Bile duct (tissue), 1 donor: ENCODE results near the genes NCAN, ZNF682, ZNF90, ZNF66 and ZNF676.

DNA sequence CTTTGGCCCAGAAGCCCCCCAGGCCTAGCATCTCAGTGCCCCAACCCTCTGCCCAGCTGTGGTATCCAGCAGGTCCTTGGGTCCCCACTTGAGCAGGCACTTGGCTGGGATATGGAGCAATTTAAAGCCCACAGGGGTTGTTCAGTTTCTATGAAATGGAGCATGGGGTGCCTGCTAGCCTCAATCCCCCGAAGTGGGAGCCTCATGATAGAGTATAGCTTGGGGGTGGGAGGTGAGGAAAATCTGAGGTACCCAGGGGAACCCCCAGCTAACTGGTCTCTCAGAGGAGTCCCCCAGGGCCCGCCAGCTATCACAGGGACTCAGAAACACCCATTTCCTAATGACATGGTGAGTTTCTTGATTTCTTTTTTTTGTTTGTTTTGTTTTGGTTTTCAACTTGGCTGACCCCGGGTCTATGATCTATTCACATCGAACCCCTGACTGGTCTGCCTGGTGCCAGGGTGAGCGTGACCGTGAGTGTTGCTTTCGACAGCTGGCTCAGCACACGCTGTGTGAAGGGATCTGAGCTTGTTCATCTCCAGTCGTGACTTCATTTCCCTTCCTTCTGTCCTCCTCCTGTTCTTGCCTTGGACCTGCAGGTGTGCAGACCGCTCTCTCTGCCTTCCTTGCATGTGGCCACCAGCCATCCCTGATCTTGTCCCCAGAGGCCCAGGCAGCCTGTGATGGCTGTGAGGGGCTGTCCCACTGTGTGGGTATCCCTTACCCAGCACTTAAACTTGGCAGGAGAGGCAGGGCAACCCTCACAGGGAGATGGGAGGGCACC is 26.4 kb downstream of the TMEM161A start:
- PRO-cap, result no peak

DNA sequence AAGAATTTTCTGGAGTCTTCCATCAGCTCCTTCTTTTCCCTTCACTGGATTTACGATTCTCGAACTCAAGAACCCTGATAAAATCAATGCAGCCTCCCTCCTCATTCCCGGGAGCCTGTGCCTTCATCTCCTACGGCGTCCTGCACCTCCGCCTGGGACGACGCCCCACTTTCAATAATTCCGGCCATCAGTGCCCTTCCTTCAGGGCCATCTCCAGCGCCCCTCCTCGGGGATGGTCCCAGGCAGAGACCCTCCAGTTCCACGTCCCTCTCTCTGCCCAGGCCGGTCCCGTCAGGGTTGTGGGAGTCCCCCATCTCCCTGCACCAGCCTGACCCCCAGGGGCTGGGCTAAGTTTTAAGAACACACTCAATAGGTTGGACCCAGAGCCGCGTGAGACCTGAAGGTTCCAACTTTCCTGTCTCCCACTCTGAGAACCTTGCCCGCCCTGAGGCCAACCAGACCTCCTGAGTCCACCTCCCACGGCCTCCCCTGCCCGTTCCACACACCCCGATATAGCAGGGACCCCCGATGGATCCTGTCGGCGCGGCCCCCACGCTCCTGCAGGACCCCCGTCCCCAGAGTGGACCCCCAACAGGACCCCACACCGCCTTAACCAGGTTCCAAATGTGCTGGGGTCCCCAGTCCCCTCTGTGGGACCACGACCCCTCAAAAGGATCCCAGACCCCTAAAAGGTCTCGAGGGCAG is 649 bp downstream of the TMEM161A start:
- PRO-cap, result no peak

- PRO-cap, result no peak
These were observed at the start of gene NCAN for GRCh38 chr19:19211619-19212246. TSS of gene NCAN (plus strand) at chr19:19211958.

DNA sequence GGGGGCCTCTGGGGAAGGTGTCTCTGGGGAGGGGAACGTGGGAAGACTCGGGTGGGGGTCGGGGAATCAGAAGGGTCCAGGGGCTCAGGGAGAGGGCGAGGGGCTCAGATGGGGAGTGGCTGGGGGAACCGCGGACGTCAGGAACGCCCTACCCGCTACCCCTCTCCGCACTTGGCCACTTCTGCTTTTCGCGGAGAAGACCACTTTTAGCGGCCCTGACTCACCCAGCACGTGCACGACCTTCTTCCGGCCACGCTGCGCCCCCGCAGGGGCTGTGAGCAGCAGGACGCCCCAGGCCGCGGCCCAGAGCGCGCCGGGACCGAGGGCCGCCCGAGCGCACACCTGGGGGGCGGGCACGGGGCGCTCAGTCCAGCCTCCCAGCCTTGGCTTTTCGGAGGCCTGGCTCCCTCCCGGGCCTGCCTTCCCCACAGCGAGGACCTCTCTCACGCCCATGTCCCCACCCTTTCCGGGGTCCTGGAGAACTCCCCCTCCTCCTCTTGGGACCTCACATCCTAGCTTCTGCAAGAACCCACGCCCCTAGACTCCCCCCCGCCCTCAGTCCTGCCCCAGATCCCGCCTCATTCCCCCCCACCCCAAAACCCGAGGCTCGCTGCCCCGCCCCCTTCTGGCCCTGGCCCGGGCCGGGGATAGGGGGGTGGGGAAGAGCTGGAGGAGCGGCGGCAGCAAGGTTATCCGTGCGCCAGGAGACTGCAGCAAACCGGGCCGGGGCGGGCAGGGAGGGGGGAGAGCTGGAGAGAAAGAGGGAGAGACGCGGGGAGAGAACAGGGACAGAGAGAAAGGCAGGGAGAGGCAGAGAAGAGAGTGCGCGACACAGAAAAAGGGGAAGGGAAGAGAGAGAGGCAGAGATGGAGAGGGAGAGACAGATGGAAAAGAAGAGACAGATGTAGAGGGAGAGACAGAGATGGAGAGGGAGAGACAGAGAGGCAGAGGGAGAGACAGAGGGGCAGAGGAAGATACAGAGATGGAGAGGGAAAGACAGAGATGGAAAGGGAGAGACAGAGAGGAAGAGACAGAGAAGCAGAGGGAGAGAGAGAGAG is 1.1 kb downstream of the HAPLN4 start:
- PRO-cap, result no peak

DNA sequence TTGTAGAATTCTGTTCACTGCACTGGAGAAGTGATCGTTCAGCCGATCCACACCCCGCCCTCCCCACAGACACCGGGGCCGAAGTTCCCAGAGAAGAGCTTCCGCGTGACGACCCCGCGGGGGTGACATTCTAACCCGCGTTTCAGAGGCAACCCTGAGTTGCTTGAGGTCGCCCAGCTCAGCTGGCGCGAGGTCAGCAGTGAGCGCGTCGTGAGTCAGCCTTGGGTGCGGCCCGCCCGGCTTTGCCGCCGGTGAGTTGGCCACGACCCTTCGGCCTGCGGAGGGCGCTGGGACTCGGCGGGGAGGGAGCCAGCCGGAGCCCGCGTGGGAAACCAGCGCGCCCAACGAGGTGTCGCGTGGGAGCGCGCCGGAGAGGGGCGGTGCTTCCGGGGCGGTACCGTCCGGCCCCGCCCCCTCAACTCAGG is 285 bp upstream of the GATAD2A start:
- PRO-cap, result bidirectional peak, plus-strand start outside the sequence, minus-strand start at position 334 of the sequence

GRCh38 chr19:19411502-19412179 is 6.2 kb downstream of the GATAD2A start:
- PRO-cap, result no peak

DNA sequence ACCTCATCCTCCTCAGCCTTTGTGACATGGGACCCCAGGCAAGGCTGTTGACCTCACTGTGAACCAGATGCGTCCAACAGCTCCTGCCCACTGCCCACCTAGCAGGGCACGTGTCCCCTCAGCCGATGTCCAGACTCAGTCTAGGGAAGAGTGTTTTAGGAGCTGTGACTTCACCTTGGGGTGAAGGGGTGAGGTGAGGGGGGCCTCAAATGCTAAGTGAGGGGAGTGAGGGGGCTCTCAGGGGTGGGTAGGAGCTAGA is 778 bp downstream of the YJEFN3 start:
- PRO-cap, result no peak

DNA sequence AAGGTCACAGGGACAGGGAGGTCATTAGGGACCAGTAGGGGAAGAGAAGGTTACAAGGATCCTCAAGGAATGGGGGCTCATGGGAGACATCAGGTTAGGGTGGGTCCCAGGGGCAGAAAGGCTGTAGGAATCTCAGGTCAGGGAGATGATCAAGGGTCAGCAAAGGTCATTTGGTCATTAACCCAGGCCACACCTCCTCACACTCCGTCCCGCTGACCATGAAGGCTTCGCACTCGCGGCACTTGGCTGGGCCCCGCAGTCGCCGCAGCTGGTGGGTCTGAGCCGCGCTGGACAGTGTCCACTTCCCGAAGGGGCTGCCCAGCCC is 7.2 kb upstream of the LPAR2 start:
- PRO-cap, result no peak

GRCh38 chr19:19653631-19654337 is 9.7 kb downstream of the ATP13A1 start:
- PRO-cap, result no peak

GRCh38 chr19:19679029-19680092 is 10.7 kb downstream of the ZNF101 start:
- PRO-cap, result no peak

GRCh38 chr19:19956577-19957179 is 55.9 kb downstream of the ZNF93 start:
- PRO-cap, result no peak

DNA sequence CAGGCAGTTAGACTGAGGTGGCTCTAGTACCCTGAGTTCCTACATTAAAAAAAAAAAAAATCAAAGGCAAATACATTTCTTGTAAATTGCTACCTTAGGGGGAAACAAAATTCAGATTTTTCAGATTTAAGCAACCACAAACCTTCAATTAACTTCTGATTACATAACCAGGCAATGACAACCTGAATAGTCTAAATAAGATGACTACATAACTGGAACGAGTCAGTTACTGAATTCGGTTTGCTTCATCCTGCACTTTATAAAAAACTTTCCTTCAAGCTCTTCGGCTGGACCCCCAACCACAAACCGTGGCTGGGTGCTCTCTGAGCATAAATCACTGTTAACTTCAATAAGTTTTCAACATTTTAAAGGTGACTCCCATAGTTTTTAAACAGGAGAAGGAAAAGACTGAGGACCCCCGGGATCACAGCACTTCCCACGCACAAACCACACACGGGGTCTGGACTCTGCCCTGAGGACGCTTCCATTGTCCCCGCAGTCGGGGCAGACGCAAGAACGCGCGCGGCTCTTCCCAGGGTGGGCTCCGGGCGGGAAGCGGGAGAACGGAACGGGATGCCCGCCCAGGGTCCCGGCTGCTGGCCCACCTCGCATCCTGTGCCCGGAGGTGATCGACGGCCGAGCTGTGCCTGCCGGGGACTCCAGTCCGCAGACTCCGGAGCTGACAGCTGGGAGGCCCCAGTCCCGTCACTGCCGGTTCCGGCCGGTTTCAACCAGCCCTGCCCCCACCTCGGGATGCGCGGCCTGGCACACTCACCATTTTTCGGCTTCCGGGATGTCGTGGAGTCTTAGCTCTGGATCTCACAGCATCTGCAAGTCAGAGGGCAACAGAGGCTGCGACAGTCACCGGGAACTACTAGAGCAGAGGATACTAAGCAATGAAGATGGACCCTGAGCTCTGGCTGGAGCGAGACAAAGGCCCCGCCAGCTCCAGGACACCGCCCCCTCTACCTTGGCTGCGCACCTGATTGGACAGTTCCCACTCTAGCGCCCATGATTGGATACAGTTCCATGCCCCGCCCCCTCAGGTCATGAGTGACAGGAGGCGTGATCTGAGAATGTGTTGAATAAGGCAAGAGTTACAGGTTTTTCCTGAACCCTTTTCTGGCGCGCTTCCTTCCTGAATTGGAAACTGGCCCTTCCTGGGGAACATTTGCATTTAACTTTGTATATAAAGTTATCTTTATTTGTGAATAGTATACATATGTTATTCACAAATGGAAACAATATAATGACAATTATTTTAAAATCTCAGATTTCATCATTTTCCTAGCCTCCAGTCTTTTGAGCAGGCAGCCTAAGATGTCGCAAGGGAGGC is at the start of gene ZNF682:
TSS of gene ZNF682 (minus strand) at position 938 of the 1,336 bp plus-strand sequence.
- PRO-cap, result unidirectional peak, minus-strand start at position 688 of the sequence; unidirectional peak, minus-strand start at position 967 of the sequence

GRCh38 chr19:20077618-20078574 is at the start of gene ZNF90:
TSS of gene ZNF90 (plus strand) at chr19:20078000.
- PRO-cap, result bidirectional peak, plus-strand start at chr19:20077980, minus-strand start at chr19:20077820

DNA sequence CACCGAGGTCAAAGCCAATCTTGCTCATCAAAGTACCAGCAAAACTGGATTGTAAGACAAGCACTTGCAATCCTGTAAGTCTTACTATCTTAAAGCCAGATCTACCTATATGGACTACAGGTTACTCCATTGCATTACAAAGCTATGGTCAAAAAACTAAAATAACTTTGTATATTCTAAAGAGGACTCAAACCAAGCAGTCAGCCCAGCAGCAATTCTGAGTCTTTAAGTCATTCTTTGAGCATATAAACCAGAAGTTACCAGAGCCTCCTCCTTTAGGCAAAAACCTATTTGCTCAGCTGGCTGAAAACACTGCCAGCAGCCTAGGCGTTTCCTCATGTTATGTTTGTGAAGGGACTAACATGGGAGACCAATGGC is 45.4 kb downstream of the ZNF626 start:
- PRO-cap, result no peak

GRCh38 chr19:20775786-20776431 is at the start of gene ZNF66:
TSS of gene ZNF66 (plus strand) at chr19:20776304.
- PRO-cap, result unidirectional peak, plus-strand start at chr19:20776304

- PRO-cap, result no peak
These were observed 32.7 kb downstream of the ZNF66 start for GRCh38 chr19:20808695-20809272.

DNA sequence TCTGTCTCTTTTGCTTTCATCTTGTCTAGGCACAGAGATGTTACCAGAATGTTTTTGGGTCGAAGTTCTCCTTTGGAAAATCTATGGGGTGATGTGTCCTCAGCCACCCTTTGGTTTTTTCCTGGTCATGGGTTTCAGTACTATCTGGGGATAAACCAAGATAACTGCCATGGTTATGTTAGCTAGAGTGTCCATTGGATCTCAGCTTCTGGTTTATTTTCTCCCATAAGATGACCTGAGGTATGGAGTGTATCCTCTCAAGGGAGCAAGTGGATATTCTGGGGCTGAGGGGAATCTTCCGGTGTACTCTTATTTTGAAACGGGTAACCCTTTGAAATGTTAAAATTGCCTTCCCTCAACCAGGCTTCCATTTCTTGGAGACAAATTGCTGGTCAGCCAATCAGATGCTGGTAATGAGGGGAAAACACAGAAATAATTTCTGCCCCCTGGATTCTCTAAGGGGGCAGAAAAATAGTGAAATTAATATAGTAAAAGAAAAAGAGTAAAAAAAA is 1.5 kb downstream of the ZNF493 start:
- PRO-cap, result no peak

- PRO-cap, result no peak
These were observed 62.4 kb downstream of the ZNF429 start for GRCh38 chr19:21567518-21568455.

DNA sequence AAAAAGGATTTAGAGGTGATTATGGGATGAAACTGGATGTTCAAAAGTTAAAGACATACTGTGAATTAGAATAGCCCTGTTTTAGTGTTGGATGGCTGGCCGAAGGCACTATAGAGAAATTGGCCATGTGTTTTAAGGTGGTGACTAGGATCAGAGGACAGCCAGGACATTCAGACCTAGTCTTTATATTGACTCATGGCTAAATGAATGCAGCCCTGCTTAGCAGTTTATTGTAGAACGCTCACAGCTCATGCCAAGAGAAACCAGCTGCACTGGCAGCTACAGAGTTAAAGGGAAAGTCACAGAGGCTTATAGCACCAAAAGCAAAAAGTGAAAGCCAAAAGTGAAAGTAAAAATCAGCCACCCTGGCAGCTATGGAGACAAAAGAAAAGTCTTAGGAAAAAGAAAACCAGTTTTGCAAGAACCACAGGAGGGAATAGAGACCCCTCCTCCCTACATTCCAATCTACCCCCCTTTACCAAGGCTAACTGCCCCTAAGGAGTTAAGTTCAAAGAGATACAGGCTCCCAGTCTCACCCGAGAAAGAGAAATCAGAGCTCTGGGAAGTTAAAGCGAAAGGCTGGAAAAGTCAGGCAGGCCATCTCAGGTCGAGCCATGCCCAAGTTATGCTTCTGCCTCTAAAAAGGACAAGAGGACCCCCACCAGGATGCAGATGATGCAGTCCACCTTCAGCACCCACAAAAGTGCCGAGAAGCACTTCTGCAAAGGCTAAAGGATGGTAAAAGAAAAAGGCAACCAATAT is 99.0 kb downstream of the ZNF429 start:
- PRO-cap, result no peak

DNA sequence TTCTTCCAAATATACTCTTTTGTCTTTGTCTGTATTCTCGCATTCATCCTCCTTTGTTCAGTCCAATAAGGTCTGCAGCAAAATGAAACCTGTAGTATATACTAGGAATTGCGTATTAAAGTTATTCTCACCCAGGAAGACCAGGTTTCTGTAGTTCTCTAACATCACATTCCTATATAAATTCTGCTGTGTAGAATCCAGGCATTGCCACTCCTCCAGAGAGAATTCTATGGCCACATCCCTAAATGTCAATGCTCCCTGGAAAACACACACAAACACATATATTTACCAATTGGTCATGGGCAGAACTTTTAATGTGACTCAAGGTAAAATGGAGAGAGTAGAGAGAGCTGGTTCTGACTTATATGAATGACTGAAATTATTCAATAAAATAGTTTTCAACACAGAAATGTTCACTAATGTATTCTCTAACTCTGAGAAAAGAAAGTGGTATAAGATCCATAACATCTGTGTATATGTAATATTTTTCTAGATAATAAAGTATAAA is at the start of gene ZNF676:
TSS of gene ZNF676 (minus strand) at position 483 of the 508 bp plus-strand sequence.
- PRO-cap, result no peak